ENCODE data around the genes F2 and SPI1.

DNA sequence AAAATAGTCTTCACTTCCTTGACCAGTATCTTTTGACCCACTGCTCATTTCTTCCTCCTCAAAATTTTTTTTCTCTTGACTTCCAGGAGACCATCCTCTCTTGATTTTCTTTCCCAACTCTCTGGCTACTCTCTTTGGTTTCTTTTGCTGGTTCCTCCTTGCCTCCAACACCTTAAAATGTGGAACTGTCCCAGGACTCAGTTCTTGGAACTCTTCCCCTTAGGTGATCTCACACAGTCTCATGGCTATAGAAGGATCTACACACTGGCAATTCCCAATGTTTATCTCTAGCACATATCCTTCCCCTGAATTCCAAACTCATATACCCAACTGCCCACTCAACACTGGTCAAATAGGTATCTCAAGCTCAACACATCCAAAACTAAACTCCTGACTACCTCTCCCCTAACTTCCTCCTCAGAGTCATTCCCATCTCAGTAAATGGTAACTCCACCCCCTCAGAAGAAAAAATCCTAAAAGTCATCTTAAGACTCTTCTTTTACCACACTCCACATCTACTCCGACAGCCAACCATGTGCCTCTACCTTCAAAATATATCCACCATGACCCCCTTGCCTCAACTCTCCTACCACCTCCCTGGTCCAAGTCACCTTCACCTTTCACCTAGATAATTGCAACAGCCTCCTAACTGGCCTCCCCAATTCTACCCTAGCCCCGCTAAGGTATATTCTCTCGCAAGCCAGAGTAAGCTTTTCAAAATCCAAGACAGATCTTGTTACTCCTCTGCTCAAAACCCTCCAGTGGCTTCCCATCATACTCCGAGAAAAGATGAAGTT lies 24.6 kb downstream of the PHF21A start:
- PRO-cap, result no peak
- RAMPAGE, long total RNA, 2 experiments, result no peak in any of the 2 experiments

GRCh38 chr11:46236925-46238087 lies 40.2 kb upstream of the CREB3L1 start:
- PRO-cap, result bidirectional peak, plus-strand start at chr11:46237916, minus-strand start at chr11:46237824
- RAMPAGE, long total RNA, 2 experiments, result no peak in any of the 2 experiments

GRCh38 chr11:46254128-46254648 lies 23.3 kb upstream of the CREB3L1 start:
- PRO-cap, result no peak
- RAMPAGE, long total RNA, 2 experiments, result no peak in any of the 2 experiments

DNA sequence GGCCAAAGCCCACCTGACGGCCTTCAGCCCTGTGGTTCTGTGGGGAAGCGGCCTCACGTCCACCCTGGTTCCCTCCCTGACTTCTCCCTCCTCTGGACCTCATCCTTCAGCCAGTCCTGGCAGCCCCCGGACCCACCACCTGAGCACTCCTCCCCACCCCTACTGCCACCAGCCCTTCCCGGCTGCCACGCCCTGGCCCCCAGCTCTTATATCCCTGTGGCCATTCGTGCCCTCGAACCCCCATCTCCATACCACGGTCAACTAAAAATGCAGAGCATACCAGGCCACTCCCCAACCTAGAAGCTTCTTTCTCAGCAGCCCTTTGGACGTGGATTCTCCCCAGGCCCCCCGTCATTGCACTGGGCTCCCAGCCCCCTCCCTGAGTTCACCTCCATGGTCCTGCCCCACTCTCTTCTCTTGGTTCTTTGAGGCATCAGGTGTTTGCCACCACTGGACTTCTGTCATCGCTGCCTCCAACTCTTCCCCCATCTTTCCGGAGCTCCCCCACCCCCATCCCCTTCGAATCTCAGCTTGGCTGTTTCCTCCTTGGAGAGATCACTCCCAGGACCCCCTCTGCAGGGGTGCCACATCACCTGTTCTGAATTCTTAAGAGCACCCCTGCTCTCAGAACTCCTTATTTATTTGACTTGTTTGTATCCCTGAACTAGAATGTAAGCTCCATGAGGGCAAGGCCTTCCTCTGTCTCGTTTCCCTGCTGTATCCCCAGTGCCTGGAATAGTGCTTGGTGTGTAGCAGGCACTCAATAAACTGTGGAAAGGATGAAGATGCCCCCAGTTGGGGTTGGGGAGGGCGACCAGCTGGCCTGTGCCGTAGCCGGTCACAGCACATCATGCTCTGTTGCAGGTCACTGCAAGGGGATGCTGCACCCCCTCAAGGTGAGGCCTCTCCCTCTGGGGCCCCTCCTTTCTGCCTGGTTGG lies 3.9 kb upstream of the MDK start:
- PRO-cap, result no peak
- RAMPAGE, long total RNA, 2 experiments, result no peak in any of the 2 experiments

GRCh38 chr11:46408486-46409020 lies 17.0 kb upstream of the CHRM4 start:
- PRO-cap, result no peak
- RAMPAGE, long total RNA, 2 experiments, result no peak in any of the 2 experiments

- PRO-cap, result unidirectional peak, minus-strand start at chr11:46560875
- RAMPAGE, long total RNA, 2 experiments, result no peak in any of the 2 experiments
Measured at GRCh38 chr11:46560730-46561169, 33.1 kb downstream of the AMBRA1 start.

- PRO-cap, result no peak
- RAMPAGE, long total RNA, 2 experiments, result no peak in any of the 2 experiments
Measured at GRCh38 chr11:46582043-46582734, 11.6 kb downstream of the AMBRA1 start.

- PRO-cap, result no peak
- RAMPAGE, long total RNA, 2 experiments, result no peak in any of the 2 experiments
Measured at GRCh38 chr11:46672178-46672852, 28.1 kb downstream of the ARHGAP1 start.

- PRO-cap, result no peak
- RAMPAGE, long total RNA, 2 experiments, result no peak in any of the 2 experiments
Measured at GRCh38 chr11:46718907-46719444, at the start of gene F2. Gene F2, plus strand, starts transcription at chr11:46719213.

- PRO-cap, result no peak
- RAMPAGE, long total RNA, 2 experiments, result no peak in any of the 2 experiments
Measured at GRCh38 chr11:46736512-46736836, 17.5 kb downstream of the F2 start.

DNA sequence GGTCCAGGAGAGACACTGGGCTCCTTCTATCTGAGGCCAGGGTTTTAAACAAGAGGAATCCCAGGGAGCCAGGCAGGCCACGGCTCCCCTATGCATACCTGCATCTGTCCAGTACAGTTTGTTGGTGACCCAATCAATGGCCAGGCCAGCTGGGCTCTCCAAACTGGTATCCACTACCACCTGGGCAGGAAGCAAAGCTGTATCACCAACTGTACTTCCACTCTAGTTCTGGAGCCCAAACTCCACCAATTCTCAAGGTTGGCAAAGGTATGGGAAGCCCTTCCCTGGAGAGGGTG lies 32.4 kb downstream of the LRP4 start:
- PRO-cap, result no peak
- RAMPAGE, long total RNA, 2 experiments, result no peak in any of the 2 experiments

- PRO-cap, result no peak
- RAMPAGE, long total RNA, 2 experiments, result no peak in any of the 2 experiments
Measured at GRCh38 chr11:47104195-47105103, 72.2 kb downstream of the ARFGAP2 start.

DNA sequence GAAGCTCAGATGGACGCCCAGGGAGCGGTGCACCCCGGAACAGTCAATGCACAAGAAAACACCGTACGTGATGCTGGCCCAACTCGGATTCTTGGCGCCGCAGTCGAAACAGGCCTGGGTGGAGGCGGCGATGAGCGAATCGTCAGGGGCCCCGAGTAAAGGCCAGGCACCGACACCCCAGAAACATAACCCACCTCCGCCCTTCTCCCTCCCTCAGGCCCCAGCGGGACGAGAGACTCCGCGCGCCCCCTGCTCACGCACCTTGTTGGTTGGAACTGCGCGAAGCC lies 215 bp downstream of the ARFGAP2 start:
- PRO-cap, result no peak
- RAMPAGE, long total RNA, 2 experiments, result no peak in any of the 2 experiments

DNA sequence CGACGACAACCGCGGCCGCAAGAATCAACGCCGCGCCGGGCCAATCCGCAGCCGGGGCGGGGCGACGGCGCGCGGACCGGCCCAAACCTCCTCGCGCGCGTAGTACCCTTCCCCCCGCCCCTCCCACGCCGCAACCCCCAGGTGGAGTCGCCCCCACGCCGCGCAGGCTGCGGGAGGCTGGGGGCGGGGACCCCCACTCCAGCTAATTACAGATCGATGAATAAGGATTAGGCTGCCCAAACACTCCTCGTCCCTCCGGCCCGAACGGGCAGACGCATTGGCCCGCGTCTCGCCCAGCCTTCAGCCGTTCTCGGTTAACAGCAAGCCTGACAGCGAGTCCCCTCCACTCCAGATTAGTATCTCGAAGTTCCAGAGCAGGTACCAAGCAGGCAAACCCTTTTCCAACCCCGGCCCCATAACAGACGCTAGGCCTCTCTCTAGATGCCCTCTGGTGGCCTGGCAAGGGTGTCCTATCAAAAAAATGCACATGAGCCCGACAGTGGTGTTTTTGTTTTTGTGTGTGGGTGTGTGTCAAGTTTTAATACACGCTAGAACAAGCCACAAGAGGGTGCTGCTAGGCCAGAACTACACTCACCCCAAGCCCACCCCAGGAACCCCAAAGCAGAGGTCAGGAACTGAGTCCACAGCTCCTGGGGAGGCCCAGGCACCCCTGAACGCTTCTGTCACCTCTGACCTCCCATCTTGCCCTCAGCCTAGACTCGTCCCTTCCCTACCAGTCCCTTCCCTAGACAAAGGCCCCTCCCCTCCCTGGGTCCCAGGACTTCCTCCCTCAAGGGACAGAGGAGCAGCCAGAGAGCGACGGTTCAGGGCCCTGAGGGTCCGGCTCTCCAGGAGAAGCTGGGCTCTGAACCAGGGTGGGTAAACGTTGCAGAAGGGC lies 592 bp upstream of the ARFGAP2 start:
- PRO-cap, result bidirectional peak, plus-strand start at position 48 of the sequence, minus-strand start outside the sequence; unidirectional peak, minus-strand start at position 453 of the sequence
- RAMPAGE, long total RNA, 2 experiments, result no peak in any of the 2 experiments

- PRO-cap, result no peak
- RAMPAGE, long total RNA, 2 experiments, result no peak in any of the 2 experiments
Measured at GRCh38 chr11:47258946-47260030, 1.5 kb downstream of the NR1H3 start.

DNA sequence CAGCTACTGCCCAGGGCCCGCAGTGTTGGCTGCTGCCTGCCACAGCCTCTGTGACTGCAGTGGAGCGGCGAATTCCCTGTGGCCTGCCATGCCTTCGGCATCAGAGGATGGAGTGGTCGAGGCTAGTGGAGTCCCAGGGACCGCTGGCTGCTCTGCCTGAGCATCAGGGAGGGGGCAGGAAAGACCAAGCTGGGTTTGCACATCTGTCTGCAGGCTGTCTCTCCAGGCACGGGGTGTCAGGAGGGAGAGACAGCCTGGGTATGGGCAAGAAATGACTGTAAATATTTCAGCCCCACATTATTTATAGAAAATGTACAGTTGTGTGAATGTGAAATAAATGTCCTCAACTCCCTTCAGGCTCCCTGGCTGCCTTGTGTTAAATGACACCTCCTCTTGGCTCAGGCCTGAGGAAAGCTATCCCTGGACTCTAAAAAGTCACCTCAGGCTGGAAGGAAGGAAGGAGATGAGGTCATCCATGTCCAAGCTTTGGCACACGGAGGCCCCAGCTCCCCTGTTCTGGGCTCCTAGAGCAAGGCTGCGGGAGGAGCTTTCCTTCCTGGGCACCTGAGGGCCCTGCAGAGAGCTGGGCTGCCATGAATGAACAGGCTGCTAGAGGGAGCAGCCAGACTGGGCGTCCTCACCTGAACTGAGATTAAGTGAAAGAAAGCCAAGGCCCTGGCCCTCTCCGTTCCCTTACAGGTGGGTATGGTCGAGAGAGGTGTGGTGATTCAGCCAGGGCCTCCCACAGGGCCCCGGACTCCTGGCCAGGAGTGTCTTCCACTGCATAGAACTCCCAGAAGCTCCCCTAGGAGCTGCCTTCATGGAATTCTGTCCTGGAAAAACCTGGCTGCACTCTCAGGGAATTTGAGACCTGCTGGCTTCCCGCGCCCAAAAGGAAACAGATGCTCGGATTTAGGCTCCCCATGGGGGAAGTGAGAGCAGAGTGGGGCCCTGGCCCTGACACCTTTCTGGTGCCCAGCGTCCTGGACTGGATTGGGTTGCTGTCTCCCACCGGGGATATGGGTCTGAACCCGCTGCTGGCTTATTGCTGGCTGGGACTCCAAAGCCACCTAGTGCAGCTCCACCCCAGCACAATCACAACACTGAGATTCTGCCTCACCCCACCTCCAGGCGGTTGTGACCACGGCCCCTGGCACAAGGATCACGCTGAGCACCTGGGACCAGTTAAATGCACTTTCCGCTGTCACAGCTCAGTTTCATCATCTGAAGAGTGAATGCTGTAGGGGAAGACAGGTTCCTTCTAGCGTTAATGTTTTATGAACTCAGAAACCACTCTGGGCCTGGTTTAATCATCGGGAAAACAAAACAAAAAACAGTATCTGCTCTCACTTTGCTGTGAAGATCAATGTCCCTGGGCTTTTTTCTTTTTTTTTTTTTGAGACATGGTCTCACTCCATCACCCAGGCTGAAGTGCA lies 22.3 kb downstream of the MYBPC3 start:
- PRO-cap, result no peak
- RAMPAGE, long total RNA, 2 experiments, result no peak in any of the 2 experiments

DNA sequence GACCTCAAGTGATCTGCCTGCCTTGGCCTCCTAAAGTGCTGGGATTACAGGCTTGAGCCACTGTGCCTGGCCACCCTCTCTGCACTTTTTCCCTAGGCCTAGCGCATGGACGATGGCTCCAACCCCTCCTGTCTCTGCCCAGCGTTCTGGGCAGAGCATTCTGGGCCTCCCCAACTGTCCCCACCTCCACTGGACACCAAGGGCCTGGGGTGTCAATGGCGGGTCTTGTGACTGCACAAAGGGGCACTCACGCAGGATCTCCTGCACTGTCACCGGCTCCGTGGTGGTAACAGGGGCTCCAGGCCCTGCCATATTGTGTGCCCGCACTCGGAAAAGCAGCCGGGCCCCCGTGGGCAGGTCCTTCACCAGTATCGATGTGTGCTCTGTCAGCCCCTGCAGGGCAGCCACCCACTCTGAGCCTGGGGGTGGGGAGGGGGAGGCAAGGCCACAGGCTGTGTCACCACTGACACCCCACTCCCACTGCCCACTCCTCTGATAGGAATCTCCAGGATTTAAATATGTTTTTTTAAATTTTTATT lies 17.6 kb downstream of the MYBPC3 start:
- PRO-cap, result no peak
- RAMPAGE, long total RNA, 2 experiments, result no peak in any of the 2 experiments

DNA sequence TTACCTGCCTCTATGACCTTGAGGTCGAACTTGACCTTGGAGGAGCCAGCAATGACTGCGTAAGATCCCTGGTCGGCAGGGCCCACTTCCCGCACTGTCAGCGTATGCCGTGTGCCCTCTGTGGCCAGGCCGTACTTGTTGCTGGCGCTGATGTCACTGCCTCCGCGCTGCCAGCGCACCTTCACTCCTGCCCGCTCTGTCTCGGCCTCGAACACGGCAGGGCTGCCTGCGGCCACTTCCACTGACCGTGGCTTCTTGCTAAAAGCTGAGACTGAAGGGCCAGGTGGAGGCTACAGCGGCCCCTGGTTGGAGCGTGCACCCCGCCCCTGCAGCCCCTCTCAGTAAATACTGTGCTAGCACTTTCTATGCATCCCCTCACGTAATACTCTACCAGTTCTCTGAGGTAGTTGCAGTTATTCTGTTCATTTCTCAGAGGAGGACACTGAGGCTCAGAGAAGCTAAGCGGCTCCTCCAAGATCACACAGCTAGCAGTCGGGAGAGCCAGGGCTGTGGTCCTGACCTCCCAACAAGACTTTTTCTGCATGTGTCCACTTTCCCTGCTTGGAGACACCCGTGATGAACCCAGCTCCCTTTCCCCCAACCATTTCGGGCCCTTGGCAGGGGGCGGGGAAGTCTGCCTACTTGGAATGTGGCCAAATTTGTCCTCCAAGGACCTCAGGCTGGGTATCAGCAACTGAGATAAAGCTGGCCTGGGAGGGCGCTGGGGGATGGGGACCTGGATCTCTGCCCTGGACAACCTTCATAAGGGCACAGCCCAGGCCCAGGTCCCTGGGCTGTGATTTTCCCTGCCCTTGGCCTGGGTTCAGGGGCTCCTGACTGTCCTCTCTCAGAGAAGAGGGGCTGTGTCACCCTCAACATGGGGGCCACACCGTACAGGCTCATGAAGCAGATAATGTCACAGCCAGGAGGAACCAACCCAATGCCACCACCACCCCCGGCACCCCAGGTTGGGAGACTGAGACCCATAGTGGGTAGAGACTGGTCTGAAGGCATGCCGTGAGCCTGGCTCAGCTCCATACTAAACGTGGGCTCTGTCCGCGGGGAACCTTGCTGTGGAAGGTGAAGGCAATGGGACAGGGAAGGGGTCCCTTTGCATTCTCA lies 906 bp downstream of the MYBPC3 start:
- PRO-cap, result no peak
- RAMPAGE, long total RNA, 2 experiments, result no peak in any of the 2 experiments

DNA sequence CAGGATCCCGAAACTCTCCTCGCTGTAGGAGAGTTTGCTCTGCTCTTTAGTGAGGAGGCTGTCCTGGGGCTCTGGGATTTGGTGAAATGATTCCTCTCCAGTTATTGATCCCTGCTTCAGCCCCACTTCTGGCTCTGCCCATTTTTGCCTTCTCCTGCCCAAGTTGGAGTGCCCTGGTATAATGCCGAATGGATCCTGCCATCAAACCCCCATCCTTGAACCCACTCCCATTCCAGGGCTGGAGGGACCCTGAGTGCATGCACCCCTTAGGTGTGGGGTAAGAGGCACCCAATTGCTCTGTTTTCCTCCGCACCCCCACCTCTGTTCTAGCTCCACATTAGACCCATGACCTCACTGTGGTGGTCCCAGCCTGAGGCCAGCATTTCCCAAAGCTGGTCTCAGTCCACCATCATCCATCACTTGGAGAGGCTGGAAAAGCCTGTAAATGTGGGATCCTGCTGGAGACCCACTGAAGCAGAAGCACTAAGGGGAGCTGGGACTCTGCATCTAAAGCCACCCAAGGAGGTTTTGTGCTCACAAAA lies 11.9 kb upstream of the MYBPC3 start:
- PRO-cap, result no peak
- RAMPAGE, long total RNA, 2 experiments, result no peak in any of the 2 experiments

- PRO-cap, result bidirectional peak, plus-strand start at chr11:47378630, minus-strand start at chr11:47378520
- RAMPAGE, long total RNA, 2 experiments, result start-site peak on the minus strand in 2 of 2 experiments, at chr11:47378514-47378534 at its widest, 46 to 52 reads per replicate
Measured at GRCh38 chr11:47378254-47379177, at the start of gene SPI1. Gene SPI1, minus strand, starts transcription at chr11:47378547.

Measured in prostate gland (tissue), 2 donors.